ENCODE data around the gene OR4F6.

DNA sequence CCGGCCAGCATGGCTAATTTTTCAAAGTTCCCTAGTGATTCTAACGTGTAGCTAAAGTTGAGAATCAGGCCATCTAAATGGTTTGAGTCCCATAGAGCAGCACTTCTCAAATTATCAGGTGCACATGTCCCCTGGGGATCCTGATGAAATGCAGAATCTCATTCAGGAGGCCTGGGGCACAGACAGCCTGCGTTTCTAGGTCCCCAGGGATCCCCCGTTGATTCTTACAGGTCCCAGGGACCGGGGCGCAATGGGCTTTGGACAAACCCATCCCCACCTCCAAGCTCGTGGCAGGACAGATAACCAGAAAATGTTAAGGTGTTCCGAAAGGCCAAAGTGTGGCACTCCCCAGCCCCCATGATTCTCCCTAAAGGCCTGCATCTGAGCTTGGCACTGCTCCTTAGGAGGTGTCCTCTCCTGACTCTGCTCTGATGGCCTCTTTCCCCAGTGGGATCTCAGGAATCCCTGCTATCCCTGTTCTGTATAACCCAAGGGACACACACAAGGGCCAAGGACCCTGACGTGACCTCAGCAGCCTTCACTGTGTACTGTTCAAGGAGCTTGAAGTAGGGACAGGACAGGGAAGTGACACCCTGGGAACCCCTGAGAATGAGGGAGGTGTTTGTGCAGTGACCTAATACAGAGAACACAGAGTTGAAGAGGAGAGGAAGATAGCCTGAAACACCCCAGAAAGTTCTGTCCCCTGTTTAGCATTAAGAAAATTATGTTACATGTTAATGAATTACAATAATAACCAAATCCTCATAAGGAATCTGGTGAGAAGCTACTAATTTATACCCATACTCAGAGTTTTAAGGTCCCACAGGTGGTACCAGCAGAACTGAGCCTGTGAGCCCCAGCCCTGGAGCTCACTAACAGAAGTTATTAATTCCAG, 8.1 kb downstream of the LRRK1 start:
- PRO-cap: no peak
- RAMPAGE, long total RNA, 2 experiments: no peak in any of the 2 experiments

DNA sequence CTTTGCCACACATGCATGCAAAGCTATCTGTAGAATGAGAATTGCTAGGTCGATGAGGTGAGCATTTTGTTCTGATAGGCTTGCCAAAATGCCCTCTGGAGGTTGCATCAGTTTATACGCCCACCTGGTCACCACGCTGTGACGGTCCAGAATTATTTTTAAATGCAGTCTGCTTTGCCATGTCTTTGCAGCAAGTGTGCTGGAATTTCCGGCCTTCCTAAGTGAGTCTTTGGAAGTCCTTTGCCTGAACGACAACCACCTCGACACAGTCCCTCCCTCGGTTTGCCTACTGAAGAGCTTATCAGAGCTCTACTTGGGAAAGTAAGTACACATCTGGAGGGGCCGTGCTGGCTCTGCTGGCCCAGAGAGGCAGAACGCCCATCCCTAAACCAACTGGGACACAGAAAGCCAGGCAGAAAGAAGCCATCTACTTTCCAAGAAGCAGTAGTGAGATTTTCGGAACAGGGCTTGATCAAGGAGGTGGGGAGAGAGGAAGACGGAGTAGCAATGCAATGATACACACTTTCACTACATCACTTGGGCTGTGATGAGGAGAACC, 101.8 kb downstream of the LRRK1 start:
- PRO-cap: no peak
- RAMPAGE, long total RNA, 2 experiments: no peak in any of the 2 experiments

GRCh38 chr15:101188601-101189688, 62.9 kb downstream of the CHSY1 start:
- PRO-cap: bidirectional peak, plus-strand start at chr15:101189450, minus-strand start at chr15:101189288
- RAMPAGE, long total RNA, 2 experiments: no peak in any of the 2 experiments

GRCh38 chr15:101190731-101191285, 61.0 kb downstream of the CHSY1 start:
- PRO-cap: unidirectional peak, plus-strand start at chr15:101190897
- RAMPAGE, long total RNA, 2 experiments: no peak in any of the 2 experiments

- PRO-cap: no peak
- RAMPAGE, long total RNA, 2 experiments: no peak in any of the 2 experiments
Measured at GRCh38 chr15:101285552-101286099, 8.3 kb upstream of the SELENOS start.

- PRO-cap: no peak
- RAMPAGE, long total RNA, 2 experiments: no peak in any of the 2 experiments
Measured at GRCh38 chr15:101333651-101333981, 38.6 kb upstream of the SNRPA1 start.

- PRO-cap: no peak
- RAMPAGE, long total RNA, 2 experiments: no peak in any of the 2 experiments
Measured at GRCh38 chr15:101334341-101334787, 39.3 kb upstream of the SNRPA1 start.

DNA sequence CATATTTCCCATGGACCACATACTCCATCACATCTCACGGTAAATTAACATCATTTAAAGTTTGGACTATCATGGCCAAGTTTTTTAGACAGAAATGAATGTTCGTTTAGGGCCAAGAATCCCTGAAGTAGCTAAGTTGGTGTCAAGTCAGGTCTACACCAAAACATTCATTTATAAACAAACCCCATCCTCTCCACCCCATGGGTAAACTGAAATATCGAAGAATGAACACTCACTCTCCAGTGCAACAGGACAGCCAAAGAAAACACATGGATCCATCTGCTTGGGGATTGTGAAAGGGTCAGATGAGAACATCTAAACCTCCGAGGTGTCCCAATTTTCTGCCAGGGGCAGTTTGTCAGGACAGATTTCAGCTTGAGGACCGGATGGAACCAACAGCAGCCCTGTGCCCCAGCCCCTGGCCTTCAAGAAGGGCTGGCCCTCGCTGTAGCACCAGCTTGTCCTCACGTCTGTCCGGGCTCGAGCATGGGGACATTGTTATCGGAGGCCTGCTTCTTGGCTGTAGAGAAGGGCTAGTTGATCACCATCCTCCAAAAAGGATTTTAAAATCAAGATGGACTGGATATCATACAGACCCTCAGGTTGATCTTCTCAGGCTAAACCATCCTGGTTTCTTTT, 45.5 kb downstream of the PCSK6 start:
- PRO-cap: no peak
- RAMPAGE, long total RNA, 2 experiments: no peak in any of the 2 experiments

DNA sequence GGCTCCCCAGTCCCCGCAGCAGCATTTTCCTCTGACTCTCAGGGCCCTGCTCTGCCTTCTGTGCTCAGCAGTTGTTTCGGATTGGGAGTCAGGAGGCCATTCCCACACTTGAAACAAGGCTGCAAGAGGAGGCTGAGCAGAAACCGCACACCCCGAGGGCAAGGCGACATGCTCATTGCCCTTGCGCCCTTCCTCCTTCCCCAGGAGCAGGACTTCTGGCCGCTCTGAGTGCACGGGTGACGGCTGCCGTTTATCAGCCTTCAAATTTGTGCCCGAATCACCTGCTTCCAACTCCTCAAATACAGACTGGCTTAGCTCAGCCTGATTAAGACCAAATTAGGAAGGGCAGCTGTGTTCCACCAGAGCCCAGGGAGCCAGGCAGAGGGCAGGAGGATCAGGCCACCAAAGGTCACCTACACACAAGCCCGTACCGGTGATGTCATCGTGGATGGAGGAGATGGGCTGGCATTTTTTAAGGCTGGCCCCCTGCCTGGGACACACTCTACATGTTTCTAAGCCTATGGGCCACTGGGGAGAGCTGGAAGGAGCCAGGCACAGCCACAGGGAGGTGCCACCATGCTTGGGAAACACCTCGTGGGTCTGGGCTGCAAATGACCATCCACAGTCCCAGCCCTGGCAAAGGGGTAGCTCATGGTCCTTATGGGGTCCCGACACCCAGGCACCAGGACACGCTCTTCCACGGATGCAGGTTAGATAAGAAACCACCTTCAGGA, 38.0 kb downstream of the TM2D3 start:
- PRO-cap: no peak
- RAMPAGE, long total RNA, 2 experiments: no peak in any of the 2 experiments

- PRO-cap: no peak
- RAMPAGE, long total RNA, 2 experiments: no peak in any of the 2 experiments
Measured at GRCh38 chr15:101640960-101641513, 11.1 kb downstream of the TM2D3 start.

GRCh38 chr15:101661629-101661987, 9.4 kb upstream of the TM2D3 start:
- PRO-cap: no peak
- RAMPAGE, long total RNA, 2 experiments: no peak in any of the 2 experiments

DNA sequence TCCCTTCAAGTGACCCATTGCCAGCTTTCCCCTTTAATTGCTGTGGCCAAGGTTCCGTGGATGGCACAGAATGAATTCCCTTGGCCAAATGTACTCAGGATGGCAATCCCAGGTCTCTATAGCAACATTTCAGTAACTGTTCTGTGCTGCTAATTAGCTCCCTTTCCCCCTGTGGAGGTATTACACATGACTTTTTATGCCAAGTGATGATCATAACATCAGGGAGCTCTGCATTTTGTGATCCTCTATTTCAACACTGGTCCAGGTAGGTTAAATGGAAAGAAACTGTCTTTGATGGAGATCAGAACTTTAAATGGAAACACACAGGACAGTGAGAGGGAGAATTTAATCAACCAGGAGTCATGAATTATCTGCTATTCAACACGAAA, at the start of gene OR4F6:
TSS of gene OR4F6 (plus strand) at position 229 of the 389 bp plus-strand sequence.
- PRO-cap: no peak
- RAMPAGE, long total RNA, 2 experiments: no peak in any of the 2 experiments